Measurements from ENCODE around the gene STK25.

GRCh38 chr2:240911832-240912367 is 5.8 kb downstream of the CROCC2 start:
- PRO-cap: no peak

GRCh38 chr2:240934134-240934627 is 28.0 kb downstream of the CROCC2 start:
- PRO-cap: no peak

DNA sequence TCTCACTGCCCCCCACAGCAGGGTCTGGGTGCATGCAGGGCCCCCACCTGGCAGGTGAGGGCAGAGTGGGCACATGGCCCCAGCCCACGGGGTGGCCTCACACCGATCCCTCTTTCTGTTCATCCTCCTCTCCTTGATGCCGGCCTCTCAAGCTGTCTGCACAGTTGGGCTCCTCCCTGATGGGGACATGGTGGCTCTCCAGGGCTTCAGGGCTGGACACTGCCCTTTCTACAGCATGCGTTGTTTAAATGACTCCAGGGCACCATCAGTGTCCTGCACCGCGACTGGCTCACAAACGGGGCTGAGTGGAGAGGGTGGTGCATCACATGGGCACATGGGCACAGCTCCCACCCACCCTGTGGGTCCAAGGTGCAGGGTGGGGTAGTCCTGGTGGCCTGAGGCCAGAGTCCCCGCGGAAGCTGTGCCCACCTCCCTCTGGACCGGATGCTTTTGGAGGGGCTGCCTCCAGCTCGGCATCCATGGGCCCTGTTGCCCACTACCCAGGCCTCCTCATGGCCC is 12.5 kb upstream of the SNED1 start:
- PRO-cap: no peak

DNA sequence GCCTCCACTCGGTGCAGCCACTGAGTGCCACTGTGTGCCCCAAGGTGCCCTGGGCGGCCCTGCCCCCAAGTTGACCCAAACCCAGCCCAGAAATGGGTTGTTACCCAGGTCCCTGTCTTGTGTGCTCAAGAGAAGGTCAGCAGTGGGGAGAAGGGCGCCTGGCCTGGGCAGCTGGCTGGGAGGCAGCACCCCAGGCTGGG is 2.1 kb upstream of the SNED1 start:
- PRO-cap: no peak

- PRO-cap: no peak
These were observed 42.5 kb downstream of the MTERF4 start for GRCh38 chr2:241059496-241060066.

GRCh38 chr2:241110333-241111144 is 8.5 kb upstream of the MTERF4 start:
- PRO-cap: no peak

- PRO-cap: no peak
These were observed 9.6 kb upstream of the MTERF4 start for GRCh38 chr2:241111756-241112022.

DNA sequence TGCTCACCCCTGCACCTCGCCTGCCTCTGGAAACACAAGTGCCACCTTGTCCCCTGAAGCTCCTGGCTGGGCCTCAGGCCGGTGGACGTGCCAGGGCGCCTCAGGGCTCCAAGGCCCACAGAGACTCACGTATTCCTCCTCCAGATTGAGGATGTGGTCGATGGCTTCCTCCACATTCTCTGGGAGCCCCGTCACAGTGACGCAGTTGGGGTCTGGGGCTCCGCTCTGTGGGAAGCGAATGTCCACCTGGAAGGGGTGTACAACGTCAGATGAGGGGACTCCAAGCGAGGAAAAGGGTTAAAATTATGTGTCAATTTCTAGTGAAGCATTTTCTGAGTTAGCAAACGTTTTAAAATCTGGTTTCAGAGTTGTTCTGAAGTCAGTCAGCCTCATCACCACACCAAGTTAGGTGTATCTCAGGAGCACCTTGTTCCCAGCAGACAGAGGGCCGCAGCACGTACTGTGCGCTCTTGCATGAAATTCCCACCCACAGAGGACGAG is 41.6 kb downstream of the ANO7 start:
- PRO-cap: no peak

- PRO-cap: no peak
These were observed 2.0 kb downstream of the SEPTIN2 start for GRCh38 chr2:241317790-241318136.

- PRO-cap: no peak
These were observed 2.9 kb upstream of the FARP2 start for GRCh38 chr2:241352767-241353949.

- PRO-cap: no peak
These were observed 3.6 kb downstream of the FARP2 start for GRCh38 chr2:241359753-241360086.

GRCh38 chr2:241364808-241365198 is 8.7 kb downstream of the FARP2 start:
- PRO-cap: no peak

DNA sequence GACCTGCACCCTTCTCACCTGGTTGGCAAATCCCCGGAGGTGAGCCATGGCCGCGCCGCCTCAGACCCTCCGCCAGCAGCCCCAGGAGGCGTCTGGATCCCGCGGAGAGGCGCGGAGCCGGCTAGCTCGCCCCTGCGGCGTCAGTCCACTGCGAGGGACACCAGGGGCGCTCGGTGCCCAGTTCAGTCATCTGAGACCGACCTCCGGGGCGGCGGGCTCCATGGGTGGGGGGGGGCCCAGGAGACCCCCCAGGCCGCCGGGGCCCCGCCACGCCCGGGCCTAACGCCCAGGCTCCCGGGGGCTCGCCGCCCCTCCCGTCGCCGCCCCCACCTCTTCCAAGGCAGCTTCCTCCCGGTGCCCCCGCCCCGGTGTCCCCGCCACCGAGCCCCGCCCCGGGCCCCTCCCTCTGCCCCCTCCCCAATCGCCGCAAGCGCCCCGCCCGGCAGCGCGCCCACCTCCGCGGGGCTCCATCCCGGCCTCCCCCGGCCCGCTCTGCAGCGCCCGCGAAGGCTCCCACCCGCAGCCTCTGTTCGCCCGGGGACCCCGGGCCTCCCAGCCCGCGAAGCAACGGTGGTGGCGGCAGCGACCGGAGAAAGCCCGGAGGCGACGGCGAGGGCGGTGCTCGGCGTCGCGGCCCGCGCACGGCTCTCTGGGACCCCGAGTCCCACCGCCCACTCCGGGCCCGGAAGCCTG is at the start of gene STK25:
TSS of gene STK25 (minus strand) at position 597 of the 693 bp plus-strand sequence.
- PRO-cap: bidirectional peak, plus-strand start at position 184 of the sequence, minus-strand start at position 98 of the sequence; bidirectional peak, plus-strand start outside the sequence, minus-strand start at position 566 of the sequence

GRCh38 chr2:241660936-241661251 is 23.4 kb downstream of the ATG4B start:
- PRO-cap: no peak

GRCh38 chr2:241804417-241805347 is 4.3 kb upstream of the NEU4 start:
- PRO-cap: no peak

DNA sequence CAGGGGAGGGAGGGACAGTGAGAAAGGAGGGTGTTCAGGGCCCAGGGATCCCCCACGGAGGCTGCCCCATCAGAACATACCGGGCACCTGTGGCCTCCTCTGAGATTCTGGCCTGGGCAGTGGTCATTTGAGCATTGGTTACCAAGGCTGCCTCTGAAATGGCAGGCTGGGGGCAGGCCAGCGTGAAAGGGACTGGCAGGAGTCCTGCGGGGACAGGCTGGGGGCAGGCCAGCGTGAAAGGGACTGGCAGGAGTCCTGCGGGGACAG is 1.5 kb downstream of the NEU4 start:
- PRO-cap: no peak

GRCh38 chr2:241867255-241867773 is 2.2 kb upstream of the RTP5 start:
- PRO-cap: no peak

- PRO-cap: bidirectional peak, plus-strand start at chr2:241883061, minus-strand start at chr2:241883071
These were observed 13.4 kb downstream of the RTP5 start for GRCh38 chr2:241882809-241883364.

- PRO-cap: no peak
These were observed 169.6 kb upstream of the FAM240C start for GRCh38 chr2:242069754-242070303.

DNA sequence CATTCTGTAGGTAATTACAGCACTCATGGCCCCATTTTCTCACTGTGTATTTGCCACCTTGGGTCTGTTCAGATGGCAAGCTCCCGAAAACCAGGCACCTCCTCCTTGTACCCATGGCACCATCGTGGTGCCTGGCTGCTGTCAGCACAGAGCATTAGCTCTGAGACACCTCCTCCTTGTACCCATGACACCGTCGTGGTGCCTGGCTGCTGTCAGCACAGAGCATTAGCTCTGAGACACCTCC is 184.3 kb upstream of the FAM240C start:
- PRO-cap: no peak